Left colon (tissue), 1 donor: Measurements from ENCODE around the gene RBM26.

DNA sequence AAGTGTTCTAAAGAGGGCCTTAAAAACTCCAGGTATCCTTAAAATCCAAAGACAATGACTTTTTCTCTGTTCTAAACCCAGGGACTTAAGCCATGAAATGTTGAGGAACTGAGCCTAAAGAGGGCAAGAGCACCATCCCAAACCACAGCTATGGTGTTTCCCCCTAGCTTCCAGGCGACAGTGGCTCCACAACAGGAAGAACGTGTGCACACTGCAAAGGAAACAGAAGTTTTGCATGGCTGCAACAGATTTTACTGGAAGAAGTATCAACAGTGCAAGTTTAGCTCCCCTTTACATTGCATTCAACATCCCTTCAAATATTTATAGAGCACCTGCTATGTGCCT, 8.2 kb upstream of the KCTD12 start:
- PRO-cap = no peak

DNA sequence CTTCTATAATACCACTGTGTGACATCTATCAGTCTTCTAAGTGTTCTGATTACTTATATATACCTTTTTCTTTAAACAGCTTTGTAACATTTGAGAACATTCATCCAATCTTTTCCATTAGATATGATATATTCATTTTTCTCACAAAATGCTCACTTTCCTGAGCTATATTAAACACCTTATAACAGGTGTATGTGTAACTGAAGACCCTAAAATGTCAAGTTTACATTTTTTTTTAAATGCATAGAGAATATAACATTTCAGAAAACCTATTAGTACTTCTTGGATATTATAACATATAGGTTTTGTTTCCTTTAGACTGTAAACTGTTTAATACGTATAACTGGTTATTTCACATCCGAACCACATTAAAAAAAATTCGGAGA, 14.7 kb downstream of the CLN5 start:
- PRO-cap = no peak

DNA sequence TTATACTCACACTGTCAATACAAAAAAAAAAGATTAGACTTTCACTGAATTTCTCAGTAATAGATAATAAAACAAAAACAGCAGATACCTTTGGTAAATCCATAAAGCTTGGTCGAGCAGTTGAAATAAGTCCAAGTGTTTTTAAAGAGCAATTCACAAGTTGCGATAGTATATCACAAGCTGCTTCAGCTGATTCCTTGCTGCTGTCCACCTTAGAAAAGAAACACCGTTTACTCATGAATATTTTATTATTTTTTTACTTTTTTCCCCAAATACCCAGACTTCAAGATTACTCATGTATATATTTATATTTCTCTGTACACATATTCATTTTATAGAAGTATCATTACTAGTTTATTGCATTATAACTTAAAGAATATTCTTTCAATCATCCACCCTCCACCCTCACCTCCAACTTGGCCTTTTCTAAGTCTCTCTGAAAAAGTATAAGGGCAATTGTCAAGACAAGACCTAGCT, 8.4 kb downstream of the FBXL3 start:
- PRO-cap = no peak

DNA sequence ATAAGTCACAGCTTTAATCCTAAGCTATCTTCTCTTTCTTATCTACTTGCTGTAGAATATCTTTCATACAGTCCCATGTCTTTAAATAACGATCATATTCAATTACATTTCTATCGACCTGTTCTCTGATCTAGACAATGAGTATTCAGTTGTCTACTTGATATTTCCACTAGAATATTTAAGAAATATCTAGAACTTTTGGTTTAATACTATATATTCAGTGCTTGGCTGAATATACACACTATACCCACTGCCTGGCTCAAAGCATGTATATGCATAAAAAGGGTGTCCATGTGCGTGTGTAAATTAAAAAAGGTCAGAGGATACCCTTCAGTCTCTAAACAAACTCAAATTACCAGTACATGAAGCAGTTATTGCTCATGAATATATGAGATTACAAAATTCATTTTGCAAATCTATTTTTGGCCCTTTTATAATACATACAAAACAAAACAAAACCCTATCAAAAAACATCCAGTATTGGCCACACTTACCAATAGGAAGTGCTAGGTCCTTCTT, 137.1 kb upstream of the FBXL3 start:
- PRO-cap = no peak

GRCh38 chr13:77184818-77185668, 141.9 kb downstream of the MYCBP2 start:
- PRO-cap = no peak

- PRO-cap = no peak
Measured at GRCh38 chr13:77243804-77244065, 83.2 kb downstream of the MYCBP2 start.

GRCh38 chr13:77257645-77258192, 69.2 kb downstream of the MYCBP2 start:
- PRO-cap = no peak

GRCh38 chr13:77325140-77325677, 1.7 kb downstream of the MYCBP2 start:
- PRO-cap = no peak

DNA sequence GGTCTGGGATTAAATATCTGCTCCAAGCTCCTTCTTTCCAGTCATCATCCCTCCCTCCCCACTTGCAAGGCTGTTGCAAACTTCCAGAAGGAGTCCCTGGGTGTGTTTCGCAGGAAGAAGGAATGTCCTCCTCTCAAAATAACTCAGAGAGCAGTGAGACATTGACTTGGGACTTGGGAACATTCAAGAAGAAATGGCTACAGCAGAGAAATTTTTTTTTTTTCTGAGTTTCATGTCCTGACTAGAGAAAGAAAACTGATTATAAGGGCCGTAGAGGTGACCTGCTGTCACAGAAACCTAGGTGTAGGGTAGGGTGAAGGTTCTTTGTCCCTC, 63.6 kb upstream of the MYCBP2 start:
- PRO-cap = no peak

GRCh38 chr13:77583996-77584549, 48.6 kb downstream of the SCEL start:
- PRO-cap = no peak

GRCh38 chr13:77695728-77696677, 1.5 kb upstream of the SLAIN1 start:
- PRO-cap = no peak

DNA sequence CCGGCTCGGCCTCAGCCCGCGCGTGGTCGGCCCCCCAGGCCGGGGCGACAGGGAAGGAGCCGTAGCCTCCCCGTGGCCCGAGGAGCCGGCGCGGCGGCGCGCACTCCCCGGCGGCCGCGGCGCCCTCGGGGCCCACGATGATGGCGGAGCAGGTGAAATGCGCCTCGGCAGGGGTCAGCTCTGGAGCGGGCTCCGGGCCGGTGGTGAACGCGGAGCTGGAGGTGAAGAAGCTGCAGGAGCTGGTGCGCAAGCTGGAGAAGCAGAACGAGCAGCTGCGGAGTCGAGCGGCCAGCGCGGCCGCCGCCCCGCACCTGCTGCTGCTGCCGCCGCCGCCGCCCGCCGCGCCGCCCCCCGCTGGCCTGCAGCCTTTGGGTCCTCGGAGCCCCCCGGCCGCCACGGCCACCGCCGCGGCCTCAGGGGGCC, 301 bp downstream of the SLAIN1 start:
- PRO-cap = no peak

DNA sequence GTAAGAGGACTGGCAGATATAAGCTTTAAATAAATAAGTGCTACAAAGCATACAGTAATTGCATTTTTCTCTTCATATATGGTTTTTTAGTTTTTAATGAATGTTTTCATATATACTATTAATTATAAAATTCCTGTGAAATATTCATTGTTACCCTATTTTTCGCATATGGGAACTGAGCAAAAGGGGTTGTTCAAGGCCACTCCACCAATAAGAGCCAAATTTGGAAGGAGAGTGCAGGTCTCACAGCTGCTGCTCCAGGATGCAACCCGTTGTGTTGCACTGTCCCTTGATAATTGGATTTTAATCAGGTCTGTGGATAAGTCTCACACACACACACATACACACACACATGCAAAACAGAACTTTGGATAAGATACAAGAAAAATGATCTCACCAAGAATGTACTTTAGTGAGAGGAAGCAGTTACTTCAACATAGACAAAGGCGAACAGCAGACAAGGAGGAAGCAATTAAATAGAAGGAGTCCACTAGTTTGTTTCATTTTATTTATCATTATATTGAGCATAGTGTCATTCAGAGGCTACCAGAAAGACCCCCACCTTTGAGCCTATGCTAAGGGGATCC, 127.2 kb upstream of the EDNRB start:
- PRO-cap = no peak

DNA sequence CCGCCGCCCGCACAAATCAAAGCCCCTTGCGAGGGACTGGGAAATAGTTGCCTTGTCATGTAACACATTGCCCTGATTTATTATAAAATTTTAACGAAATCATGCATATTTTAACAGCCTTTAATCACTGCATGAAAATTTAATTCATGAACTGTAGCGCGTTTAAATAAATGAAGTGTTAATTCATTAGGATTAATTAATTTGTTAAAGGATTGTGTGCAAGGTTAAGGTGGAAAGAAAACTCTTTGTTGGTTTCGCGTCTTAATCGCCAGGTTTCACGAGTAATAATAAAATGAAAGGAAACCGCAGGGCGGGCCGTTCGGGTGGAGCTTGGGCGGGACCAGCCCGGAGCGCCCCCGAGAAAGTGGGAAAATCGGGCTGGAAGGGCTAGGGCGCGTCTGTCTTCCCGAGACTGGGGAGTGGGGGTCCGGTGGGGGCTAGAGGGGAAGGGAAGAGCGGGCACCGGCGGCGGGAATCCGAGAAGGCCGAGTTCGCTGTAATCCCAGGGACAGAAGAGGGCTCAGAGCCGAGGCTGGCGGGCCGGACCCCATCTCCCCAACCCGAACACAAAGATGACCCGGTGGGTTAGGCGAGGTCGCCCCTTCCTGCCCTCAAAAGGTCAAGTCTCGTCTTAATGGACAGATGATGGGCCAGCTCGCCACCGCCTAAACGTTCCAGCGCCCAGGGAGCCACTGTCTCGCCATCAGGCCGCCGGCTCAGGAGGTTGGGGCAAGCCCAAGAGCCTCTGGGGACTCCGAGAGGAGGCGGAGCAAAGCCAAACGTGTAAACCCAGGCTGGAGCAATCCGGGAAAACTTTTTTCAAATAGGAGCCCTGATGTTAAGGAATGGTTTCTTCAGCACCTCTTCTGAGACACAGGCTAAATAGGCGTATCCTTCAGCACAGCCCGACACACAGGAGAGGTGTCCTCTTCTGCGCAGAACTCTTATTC, 6.0 kb upstream of the POU4F1 start:
- PRO-cap = no peak

- PRO-cap = no peak
Measured at GRCh38 chr13:78657619-78657993, 1.3 kb downstream of the OBI1 start.

GRCh38 chr13:79368620-79369026, 37.4 kb downstream of the RBM26 start:
- PRO-cap = no peak

DNA sequence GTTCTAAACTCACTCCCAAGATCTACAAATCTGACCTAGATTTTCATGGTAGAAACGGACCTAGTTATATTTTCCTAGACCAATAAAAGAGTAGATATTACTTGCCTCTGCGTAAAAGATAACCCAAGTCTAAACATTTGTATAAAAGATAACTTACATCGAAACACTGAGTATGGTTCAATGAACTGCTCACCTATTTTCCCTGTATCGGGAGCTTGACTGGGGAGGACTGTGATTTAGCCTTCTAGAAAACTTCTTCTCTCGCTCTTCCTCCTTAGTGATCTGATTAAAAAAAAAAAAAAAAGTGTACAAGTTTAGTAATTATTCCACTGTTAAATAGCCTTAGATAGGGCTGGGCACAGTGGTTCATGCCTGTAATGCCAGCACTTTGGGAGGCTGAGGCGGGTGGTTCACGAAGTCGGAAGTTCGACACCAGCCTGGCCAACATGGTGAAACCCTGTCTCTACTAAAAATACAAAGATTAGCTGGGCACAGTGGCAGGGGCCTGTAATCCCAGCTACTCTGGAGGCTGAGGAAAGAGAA, 34.3 kb downstream of the RBM26 start:
- PRO-cap = no peak

DNA sequence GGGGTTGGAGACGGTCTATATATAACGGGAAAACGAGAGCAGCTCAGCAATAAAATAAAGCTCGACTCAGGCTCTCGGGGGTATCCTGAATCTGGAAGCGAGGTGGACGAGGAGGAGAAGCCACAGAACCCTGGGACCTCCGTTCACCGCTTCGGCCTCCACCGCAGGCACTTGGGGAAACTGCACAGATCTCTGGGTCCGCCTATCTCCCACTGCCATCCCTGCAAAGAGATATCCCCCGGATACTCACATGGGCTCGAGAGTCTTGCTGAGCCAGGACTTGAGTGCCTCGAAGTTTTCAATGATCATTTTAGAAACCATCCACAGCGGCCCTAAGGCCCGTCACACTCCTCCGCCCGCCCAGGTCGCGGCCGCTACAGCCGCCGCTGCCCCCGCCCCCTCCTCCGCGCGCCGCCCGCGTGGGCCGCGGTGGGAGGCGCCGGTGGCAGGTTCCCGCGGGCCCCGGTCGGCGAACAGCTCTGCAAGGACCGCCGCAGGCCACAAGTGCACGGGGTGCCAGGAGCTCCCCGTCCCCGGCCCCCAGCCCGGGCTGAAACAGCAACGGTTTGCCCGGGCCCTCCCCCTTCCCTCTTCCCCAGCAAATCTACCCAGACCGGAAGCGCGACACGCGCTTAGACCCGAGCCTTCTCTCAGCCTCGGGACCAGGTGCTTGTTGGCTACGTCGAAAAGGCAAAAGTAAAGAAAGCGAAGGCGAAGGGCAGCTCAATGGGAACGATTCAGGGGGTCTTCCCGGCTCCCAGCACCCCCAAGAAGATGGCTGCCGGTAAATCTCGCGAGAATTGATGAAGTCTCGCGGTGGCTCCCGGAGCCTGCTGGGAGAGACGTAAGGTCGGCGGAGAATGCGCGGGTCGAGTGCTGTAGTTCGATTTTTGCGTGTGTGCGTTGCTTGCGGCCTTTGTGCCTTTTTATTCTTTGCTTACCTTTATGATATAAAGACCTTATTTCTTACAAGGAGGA, at the start of gene RBM26:
TSS of gene RBM26 (minus strand) at position 802 of the 978 bp plus-strand sequence.
- PRO-cap = bidirectional peak, plus-strand start at position 448 of the sequence, minus-strand start at position 351 of the sequence; bidirectional peak, plus-strand start at position 856 of the sequence, minus-strand start at position 768 of the sequence

- PRO-cap = no peak
Measured at GRCh38 chr13:79482198-79482773, 1.3 kb downstream of the NDFIP2 start.

- PRO-cap = no peak
Measured at GRCh38 chr13:80141307-80141592, 199.7 kb downstream of the SPRY2 start.